Body of pancreas (tissue), 2 donors: Measurements from ENCODE around the genes PTPRZ1 and TMEM229A.

- PRO-cap: no peak
- RAMPAGE, long total RNA, 2 experiments: no peak in any of the 2 experiments
Observed at GRCh38 chr7:121530030-121530737, 134.1 kb upstream of the FAM3C start.

- PRO-cap: unidirectional peak, plus-strand start at chr7:121873161
- RAMPAGE, long total RNA, 2 experiments: start-site peak on the plus strand in 2 of 2 experiments, at chr7:121873111-121873208 at its widest, 15 to 31 reads per replicate
Observed at GRCh38 chr7:121872607-121873335, at the start of gene PTPRZ1. Gene PTPRZ1, plus strand, starts transcription at chr7:121873161.

DNA sequence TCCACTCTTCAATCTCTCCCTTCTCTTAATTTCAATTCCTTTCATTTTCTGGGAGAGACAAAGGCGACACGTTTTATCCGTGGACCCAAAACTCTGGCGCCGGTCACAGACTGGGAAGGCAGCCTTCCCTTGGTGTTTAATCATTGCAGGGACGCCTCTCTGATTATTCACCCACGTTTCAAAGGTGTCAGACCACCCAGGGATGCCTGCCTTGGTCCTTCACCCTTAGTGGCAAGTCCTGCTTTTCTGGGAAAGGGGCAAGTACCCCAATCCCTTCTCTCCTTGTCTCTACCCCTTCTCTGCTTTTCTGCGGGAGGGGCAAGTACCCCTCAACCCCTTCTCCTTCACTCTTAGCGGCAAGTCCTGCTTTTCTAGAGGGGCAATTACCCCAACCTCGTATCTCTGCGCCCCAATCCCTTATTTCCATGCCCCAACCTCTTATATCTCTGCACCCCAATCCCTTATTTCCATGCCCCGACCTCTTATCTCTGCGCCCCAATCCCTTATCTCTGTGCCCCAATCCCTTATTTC, 68.8 kb downstream of the CADPS2 start:
- PRO-cap: no peak
- RAMPAGE, long total RNA, 2 experiments: start-site peak on the minus strand in 1 of 2 experiments, centred at position 163 of the sequence, 32 reads per replicate

- PRO-cap: no peak
- RAMPAGE, long total RNA, 2 experiments: no peak in any of the 2 experiments
Observed at GRCh38 chr7:122848122-122848719, 38.0 kb downstream of the CADPS2 start.

DNA sequence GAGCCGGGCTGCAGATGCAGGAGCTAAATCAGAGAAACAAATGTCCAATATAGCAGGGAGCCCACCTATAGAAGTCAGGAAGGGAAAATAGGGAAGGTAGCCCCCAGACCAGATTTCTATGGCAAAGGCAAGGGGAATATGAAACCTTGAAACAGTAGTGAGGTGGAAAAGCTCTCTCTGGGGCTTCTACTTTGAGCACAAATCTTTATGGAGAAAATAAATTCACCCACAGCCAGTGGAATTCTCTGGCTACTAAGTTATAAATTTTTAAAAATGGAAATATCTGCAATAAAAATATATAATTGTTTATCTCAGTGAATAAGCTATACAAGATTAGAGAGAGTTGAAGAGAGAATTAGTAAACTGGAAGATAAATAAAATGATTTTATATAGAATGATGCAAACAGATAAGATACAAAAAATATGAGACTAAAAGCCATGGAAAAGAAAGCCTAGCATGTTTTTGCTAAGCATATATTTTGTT, 21.4 kb downstream of the IQUB start:
- PRO-cap: no peak
- RAMPAGE, long total RNA, 2 experiments: no peak in any of the 2 experiments

DNA sequence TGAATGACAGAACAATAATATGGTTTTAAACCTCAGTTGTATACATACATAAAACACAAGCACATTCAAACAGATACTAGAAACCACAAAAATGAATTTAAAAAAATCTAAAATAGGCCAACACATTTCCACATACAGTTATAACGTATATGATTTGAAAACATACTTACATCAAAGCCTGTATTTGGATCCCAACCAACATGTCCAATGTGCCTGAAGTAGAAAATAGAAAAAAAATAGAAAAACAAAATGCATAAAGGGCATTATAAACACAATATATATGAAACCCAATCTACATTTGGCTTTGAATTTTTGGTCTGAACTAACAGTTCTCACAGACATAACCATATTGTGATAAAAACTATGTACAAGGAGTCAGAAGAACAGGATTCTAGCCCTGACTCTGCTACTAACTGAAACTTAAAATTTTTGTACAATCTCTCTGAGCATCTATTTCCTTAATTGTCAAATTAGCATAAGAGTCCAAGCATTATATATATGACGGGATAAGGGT, 40.0 kb downstream of the LMOD2 start:
- PRO-cap: no peak
- RAMPAGE, long total RNA, 2 experiments: no peak in any of the 2 experiments

DNA sequence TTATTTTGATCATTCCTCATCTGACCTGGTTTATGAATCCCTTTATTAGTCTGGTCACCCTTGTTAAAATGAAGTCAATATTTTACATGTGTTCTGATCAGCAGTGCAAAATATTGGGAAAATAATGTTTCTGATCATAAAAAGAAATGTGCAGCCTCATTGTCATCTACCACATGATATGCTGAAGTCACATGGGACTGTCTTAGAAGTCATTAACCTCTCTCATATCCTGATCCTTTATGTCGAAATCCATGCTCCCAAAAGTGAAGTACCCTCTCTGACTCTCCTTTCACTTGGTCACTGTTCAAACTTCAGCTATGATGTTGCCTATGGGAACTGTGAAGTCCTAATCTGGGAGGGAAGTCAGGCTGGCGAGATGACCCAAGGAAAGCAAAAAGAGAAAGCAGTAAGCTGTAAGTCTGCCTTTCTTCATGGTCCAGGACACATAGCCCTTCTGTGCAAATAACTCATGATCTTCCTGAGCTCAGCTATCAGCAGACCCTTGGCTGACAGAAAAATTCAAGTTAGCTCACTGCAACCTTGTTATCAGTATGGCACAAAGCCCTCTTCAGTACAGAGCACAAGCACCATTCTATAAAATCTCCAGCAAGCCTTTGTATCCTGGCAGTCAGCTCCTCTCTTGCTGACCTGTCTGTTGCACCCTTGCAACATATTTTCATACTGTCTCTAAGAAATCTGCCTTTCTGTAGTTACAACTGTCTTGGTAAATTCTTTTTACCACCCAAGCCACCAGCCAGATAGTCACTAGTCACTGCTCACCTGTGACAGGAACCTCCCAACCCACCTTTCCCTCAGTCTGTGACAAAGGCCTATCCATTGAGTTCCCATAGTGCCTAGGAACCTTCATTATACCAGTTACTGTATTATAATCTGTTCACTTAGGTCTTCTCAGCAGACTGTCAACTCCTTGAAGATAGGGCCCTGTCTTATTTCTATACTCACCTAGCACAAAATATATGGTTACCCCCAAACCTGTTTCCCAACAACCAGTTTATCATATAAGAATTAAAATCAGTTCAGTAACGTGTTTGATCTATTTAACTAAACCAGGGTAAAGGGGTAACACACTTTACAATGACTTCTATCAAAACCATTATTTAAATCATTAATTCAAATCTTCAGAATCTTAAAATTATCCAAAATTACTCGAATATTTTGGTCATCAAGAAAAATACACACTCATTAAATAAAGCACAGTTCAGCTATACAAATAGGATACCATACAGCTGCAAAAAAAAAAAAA, 29.3 kb downstream of the WASL start:
- PRO-cap: no peak
- RAMPAGE, long total RNA, 2 experiments: no peak in any of the 2 experiments

GRCh38 chr7:123750256-123750657, 1.5 kb upstream of the WASL start:
- PRO-cap: no peak
- RAMPAGE, long total RNA, 2 experiments: no peak in any of the 2 experiments

DNA sequence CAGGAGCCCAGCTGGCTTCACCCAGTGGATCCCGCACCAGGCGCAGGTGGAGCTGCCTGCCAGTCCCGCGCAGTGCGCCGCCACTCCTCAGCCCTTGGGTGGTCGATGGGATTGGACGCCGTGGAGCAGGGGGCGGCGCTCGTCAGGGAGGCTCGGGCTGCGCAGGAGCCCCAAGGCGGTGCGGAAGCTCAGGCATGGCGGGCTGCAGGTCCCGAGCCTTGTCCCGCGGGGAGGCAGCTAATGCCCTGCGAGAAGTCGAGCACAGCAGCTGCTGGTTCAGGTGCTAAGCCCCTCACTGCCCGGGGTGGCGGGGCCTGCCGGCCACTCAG, 14.3 kb upstream of the WASL start:
- PRO-cap: unidirectional peak, plus-strand start at position 181 of the sequence
- RAMPAGE, long total RNA, 2 experiments: no peak in any of the 2 experiments

DNA sequence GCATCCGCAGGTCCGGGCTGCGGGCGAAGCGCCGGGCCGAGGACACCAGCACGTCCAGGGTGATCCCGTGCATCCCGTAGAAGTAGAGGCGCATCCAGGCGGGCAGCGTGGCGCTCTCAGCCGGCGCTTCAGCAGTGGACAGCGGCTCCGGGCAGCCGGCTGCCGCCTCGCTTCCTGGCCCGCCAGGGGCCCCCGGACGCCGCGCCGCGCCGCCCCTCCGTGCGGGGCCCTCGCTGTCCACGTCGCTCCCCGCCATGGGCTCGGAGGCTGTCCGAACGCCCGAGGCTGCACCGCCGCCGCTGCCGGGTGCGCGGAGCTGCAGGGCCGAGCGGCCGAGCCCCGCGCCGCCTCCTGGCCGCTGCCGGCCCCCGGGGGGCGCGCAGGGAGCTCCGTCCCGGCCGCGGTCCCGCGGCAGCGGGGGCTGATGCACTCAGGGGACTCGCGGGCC, at the start of gene TMEM229A:
TSS of gene TMEM229A (minus strand) at position 320 of the 448 bp plus-strand sequence.
- PRO-cap: no peak
- RAMPAGE, long total RNA, 2 experiments: no peak in any of the 2 experiments

DNA sequence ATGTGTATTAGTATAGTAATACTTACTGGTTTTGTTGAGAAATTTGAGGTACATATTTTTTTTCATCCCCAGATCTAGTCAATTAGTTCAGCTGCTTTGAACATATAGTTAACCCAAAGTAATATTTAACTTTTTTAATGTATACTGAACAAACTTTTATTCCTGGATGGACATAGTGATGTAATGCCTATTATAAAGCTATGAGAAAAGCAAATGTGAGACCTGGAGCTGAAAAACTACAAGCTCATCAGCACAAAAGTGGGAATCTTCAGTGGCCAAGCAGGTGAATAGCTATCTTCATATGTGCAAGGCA, 472.1 kb upstream of the POT1 start:
- PRO-cap: no peak
- RAMPAGE, long total RNA, 2 experiments: no peak in any of the 2 experiments

- PRO-cap: no peak
- RAMPAGE, long total RNA, 2 experiments: no peak in any of the 2 experiments
Observed at GRCh38 chr7:127251463-127252670, 874 bp downstream of the GRM8 start.

- PRO-cap: no peak
- RAMPAGE, long total RNA, 2 experiments: no peak in any of the 2 experiments
Observed at GRCh38 chr7:127388322-127389215, 3.9 kb downstream of the ZNF800 start.

GRCh38 chr7:127619451-127620698, 1.9 kb upstream of the PAX4 start:
- PRO-cap: no peak
- RAMPAGE, long total RNA, 2 experiments: no peak in any of the 2 experiments

DNA sequence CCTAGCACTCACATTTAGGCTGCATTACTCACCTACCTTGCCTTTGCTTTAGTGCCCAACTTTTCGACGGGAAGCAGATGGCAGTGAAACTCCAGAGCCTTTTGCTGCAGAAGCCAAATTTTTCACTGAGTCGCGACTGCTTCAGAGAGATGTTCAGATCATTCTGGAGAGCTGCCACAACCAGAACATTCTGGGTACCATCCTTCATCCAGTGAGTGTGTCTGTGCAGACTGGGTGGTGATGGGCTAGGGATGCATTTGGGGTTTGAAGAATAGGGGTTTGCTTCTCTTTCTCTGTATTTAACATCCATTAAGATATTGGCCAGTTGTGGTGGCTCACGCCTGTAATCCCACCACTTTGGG, 51.1 kb downstream of the SND1 start:
- PRO-cap: no peak
- RAMPAGE, long total RNA, 2 experiments: start-site peak on the plus strand in 1 of 2 experiments, centred at position 198 of the sequence, 40 reads per replicate

DNA sequence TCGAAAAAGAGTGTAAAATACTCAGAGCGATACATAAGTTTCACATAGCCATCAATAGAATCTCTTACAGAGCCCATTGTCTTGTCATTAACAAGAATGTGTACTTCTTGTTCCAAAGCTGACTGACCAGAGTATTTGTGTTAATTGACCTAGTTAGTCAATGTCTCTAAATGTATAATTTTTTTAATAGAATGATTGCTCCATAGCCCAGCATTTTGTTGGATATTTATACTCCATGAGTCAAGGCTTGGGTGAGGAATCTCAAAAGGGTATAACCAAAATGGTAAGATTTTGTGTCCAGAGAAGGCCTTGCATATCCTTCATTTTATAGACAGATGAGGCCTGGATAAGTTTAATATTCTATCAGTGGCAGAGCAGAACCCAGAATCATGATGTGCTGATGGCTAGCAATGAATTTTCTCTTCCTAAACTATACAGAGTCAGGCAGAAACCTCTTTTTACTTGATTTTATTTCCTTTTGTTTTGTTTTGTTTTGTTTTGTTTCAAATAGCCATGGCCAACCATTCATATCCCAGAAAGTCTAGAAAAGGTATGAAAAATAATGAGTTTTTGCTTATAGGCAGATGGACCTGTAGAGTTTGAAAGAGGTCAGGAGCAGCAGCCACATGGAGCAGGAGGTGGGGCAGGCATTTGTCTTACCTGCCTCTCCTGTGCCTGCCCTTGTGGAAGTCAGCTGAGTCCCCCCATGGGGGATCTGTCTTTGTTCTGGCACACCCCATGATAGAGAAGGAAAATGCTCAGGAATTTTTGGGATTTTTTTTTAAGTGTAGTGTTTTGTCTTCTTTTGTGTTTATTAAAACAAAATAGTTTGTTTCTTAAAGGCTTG, 44.9 kb downstream of the LRRC4 start:
- PRO-cap: no peak
- RAMPAGE, long total RNA, 2 experiments: start-site peak on the plus strand in 1 of 2 experiments, centred at position 412 of the sequence, 6 reads per replicate

DNA sequence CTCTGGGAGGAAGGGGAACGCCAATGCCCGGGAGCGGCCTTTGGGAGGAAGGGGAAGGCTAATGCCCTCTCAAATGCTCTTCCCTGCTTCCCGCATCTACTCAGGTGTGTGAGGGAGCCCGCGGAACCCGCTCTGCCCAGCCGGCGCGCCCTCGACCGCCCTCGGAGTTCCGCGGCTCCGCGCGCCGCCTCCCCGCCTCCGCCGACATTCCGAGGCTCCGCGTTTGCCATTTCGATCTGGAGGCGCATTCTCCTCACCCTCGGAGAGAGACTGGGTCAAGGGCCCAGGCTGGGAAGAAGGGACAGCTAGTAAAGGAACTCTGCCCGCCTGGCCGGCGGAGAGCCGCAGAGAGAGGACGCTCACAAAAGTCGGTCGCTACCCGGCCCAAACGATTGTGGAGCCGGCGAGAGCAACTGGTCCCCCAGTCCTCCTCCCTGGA, 74.6 kb upstream of the LEP start:
- PRO-cap: bidirectional peak, plus-strand start at position 387 of the sequence, minus-strand start at position 134 of the sequence
- RAMPAGE, long total RNA, 2 experiments: no peak in any of the 2 experiments

DNA sequence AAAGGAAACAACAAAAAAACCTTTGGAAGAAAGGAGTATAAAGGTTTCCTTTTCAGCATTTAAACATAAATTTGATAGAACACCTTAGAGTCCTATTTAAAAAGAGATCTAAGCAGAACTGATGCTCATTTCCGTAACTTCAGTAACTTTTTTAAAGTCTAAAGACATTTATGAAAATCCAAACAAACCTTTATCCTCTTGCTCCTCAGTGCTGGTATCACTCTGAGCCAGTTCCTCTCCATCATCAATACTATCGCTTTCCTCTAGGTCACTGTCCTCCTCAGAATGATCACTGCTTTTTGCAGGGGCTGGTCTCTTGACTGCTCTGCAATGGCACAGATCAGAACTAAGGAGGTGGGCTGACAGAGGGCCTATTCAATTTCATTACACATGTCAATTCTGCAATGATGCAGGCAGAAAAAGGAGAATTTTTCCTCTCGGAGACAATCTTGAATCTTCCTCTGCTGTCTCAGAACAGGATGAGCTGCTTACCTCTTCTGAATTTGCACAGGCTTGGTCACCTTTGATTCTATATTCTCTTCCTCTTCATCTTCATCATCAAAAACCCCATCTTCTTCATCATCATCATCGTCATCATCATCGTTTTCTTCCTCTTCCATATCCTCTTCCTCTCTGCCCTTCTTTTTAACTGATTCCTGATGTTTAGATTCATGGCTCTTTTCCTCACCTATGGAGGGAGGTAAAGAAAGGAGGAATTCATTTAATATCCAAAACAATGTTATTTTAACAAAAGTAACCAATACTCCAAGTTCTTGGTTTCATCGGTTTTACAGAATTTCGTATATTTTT, 8.1 kb downstream of the RBM28 start:
- PRO-cap: no peak
- RAMPAGE, long total RNA, 2 experiments: no peak in any of the 2 experiments

DNA sequence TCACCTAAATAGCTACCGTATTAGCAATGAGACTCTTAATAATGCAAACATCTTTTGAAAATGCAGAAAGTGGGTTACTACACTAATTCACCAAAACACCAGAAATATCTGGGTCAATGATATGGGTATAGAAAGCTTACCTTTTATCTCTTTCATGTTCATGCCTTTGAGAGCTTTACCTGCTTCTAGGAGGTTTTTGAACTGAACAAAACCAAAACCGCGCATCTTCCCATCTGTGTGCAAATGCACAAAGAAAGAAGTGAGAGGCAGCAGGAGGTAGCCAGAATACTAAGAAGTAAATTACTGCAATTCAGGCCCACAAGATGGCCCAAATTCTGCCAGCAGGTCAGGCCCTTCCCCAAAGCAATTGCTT, 5.6 kb downstream of the RBM28 start:
- PRO-cap: no peak
- RAMPAGE, long total RNA, 2 experiments: no peak in any of the 2 experiments

- PRO-cap: no peak
- RAMPAGE, long total RNA, 2 experiments: no peak in any of the 2 experiments
Observed at GRCh38 chr7:128381574-128381773, 28.3 kb downstream of the IMPDH1 start.